Cardiac atrium fibroblast (primary cell): ENCODE data around the gene LYST.

DNA sequence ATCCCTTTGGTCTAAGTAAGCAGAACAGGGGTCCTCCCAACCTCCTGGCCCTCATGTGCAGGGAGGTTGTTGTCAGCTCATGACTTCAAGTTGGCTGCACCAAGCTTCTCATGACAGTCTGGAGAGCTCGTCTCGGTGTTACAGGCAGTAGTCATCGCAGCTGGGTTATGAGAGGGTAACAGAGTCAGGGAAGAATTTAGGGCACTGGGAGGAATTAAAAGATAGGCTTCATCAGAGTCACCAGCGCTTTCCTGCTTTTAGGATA, 92.6 kb upstream of the IRF2BP2 start:
- RAMPAGE, long total RNA, result no peak

GRCh38 chr1:234718873-234719428, 109.0 kb upstream of the IRF2BP2 start:
- RAMPAGE, long total RNA, result no peak

DNA sequence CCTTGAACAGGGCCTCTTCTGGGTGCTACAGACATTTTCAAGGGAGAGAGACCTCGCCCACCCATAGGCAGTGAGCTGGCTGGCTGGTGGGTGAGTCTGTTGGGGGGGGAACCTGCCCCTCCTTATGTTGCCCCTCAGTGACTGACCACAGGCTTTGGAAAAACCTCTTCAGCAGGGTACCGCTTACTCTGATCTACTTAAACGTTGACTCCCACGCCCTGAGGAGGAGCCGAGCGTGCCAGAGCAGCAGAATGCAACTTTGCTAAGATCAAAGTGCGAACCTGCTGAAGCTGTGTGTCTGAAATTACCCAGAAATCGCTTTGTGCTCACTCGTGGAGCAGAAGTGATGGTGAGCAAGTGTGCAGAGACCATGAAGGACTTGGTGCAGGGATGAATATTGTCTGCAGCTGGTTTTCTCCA, 158.7 kb upstream of the IRF2BP2 start:
- RAMPAGE, long total RNA, result no peak

DNA sequence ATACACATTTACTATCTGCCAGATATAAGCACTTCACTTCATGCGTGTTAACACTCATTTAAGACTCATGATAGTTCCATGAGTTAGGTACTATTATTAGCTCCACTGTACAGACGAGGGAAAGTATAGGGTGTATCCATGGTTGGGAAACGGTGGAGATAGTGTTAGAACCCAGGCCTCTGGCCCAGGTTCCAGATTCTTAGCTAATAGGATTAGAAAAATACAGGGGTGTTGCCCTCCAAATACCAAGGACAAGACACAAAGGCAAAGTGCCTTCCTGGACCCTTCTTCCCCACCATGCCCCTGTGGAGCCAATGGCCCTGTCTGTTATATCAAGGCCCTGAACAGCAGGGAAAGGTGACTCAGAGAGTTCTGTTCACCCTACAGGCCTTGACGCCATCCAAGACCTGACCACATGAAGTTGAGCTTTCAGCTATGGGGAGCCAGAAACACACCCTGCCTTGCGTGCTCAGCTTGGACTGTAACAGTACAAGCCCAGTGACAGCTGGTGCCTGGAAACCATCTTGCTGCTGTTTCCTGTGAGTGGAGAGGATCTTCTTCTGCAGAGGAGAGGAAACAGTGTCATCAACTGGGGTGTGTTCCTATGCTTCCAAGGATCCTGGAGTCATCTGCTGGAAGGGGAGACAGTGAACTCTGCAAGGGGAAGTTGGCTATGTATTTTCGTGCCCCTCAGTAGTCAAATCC, 164.9 kb upstream of the IRF2BP2 start:
- RAMPAGE, long total RNA, result no peak

DNA sequence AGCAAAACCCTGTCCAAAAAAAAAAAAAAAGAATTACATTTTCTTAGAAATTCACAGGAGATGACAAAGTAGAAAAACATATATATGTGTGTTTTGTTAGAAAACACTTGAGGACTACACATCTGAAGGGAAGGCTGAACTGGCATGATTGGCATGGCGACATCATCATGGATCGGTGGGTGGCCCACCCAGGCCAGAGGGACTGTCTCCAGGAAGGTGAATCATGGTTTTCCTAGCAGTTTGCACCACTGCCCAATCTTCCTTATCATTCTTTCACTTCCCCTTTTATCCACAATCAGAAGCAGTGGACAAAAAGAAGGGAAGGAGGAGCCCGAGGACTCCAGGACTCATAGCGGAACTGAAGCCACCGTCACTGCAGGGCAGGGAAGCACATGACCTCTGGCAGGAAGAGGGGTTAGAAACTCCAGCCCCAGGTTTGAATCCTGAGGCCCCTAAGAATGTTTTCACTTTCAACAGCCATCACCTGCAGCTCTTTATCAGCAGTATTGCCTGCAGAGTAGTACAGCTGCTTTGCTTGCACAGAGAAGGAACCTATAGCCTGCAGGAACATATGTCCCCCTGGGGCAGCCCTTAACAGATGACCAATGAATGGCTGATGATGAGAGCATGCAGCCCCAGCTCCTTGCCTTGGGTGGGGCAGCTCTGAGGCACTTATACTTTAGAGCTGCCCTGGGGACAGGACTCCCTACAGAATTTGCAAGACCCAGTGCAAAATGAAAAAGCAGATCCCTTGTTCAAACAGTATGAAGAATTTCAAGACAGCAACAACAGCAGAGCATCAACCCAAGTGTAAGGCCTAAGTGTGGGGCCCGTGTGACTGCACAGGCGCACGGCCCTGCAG, 241.6 kb upstream of the IRF2BP2 start:
- RAMPAGE, long total RNA, result no peak

DNA sequence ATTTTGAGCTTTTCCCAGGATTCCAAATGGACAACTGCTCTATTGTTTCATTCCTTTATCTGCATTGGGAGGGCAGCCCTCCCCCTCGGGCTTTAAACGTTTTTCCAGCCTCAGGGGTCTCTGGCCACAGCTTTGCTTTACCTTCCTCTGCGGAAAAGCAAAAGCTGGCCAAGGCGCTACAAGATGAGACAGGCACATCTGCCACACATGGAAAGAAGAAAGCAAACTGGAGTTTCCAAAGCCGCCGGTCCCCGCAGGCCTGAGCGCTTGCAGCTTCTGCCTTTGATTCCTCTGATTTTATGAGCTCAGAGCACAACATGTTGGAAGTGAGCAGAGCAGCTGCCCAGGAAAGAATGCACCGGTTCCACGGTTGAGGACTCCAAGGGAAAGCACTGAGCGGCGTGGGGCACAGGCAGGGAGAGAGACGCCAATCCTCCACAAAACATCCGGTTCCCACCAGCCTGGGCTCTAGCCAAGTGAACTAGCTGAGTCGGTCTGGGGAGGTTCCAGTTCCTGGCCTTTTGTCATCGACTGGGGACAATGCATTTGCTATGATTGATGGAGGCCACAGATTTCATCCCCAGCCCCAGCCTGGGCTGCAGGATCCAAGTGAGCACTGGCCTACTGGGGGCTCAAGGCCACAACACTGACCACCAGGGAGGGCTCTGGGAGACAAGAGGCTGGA, 252.9 kb upstream of the IRF2BP2 start:
- RAMPAGE, long total RNA, result no peak

DNA sequence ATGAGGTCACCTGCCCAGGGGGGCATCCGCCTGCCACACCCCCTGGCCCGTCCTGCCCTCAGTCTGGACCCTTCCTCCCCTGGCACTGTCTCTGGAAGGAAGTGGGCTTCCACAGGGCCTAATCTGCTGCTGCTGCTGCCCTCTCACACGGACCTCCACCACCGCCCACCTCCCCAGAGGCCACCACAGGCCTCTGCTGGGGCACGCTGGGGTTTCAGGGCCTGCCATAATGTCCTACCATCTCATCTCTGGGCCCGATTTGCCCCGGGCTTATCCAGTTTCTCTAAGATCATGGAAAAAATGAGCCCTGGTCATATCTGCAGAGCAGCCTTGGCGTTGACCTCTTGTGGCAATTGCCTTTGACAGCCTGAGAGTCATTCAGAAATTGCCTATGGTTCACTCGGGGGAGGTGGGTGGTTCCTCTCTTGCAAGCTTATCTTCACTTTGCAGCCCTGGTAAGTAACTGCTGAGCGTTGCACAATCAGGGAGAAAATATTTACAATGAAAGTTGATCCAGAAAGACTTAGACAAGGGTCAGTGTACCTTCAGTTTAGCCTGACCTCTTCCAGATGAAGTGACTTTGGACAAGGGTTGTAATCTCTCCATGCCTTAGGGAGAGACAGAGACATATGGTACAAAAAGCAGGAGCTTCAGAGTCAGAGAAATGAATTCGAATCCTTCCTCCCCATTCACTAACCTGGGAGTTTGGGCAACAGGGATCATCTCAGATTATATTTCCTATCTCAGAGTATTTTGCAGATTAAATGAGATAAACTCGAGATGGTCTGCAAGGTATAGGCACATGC, 252.4 kb downstream of the TOMM20 start:
- RAMPAGE, long total RNA, result no peak

DNA sequence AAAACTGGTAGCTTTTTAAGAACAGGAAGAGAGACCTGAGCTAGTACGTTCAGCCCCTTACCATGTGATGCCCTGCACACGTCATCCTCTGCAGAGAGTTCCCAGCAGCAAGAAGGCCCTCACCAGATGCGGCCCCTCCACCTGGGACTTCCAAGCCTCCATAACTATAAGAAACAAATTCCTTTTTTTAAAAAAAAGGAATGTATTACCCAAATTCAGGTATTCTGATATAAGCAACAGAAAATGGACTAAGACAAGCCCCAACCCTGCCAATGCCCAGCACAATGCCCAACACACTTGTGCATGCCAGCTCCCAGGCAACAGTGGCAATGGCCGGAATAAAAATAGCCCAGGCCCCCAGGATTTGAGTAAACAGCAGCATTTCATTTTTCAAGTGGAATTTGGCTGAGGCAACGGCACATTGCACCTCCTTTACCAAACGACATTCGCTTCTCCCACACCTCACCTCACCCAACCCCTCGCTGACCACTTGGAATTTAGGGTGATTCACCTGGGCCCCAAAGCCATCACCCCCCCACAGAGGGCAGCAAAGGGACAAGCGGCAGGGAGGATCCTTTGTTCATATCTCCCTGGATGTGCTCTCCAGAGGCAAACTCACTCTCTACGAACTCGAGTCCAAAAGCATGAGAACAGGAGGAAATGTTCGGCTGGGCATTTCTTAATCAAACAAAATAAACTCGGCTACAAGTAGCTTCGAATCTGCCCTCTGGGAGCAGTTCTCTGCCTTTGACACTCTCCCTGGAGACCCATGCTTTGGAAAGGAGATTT, 215.8 kb downstream of the TOMM20 start:
- RAMPAGE, long total RNA, result no peak

DNA sequence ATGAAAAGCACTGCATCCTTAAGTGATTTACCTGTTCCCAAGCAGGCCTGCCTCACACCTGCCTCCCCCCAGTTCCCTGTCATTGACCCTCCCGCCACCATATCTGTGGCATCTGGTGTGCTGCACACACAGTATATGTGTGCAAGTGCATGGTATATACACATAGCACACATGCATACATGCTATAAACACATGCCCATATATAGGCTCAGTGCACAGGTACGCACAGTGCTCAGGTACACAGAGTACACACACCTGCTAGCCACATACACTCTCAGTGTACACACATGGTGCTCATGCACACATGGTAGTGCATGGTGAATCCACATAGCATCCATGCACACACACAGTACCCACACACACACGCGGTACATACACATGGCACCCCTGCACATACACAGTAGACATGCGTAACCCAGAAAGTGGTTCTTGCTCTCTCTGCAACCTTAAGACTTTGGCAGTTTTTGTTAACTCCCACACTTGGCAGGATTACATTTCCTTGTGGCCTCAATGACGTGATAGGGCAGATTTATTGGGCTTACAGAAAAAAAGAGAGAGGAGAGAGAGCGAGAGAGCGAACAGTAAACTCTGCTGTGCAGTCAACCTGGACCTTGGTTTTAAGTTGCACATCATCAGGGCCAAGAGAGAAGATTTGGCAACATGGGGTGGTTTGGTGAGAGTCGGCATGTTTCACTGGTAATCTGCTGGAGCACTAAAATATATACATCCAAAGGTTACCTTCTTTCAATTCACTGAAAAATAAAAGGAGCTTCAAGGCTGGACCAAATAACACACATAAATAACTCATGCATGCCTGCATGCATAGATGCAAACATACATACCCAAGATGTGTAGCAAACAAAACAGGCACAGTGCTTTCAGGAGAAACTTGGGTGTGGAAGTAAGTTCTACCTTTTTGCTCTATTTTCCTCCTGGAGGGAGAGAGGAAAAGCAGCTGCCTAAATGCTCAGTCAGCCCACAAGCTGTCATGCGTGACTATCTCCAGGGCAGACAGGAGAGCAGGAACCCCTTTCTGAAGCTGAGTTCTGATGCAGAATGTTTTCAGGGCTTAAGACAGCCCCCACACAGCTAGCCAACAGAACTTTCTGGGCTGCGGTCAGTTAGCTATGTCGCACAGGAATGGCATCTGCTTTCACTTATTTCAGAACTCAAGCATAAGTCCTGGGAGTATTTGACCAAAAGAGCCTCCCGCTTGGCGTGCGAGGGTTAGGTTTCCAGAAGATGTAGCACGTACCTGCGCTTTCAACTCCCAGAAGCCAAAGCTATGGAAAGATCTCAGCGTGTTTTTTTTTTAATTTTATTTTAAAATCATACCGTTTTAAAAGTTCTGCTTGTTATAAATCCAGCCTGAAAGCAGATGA, 166.4 kb downstream of the TOMM20 start:
- RAMPAGE, long total RNA, result no peak

GRCh38 chr1:234963126-234964040, 165.3 kb downstream of the TOMM20 start:
- RAMPAGE, long total RNA, result no peak

GRCh38 chr1:234989888-234990653, 138.6 kb downstream of the TOMM20 start:
- RAMPAGE, long total RNA, result no peak

- RAMPAGE, long total RNA, result no peak
These were observed 66.1 kb downstream of the TOMM20 start for GRCh38 chr1:235062243-235063136.

DNA sequence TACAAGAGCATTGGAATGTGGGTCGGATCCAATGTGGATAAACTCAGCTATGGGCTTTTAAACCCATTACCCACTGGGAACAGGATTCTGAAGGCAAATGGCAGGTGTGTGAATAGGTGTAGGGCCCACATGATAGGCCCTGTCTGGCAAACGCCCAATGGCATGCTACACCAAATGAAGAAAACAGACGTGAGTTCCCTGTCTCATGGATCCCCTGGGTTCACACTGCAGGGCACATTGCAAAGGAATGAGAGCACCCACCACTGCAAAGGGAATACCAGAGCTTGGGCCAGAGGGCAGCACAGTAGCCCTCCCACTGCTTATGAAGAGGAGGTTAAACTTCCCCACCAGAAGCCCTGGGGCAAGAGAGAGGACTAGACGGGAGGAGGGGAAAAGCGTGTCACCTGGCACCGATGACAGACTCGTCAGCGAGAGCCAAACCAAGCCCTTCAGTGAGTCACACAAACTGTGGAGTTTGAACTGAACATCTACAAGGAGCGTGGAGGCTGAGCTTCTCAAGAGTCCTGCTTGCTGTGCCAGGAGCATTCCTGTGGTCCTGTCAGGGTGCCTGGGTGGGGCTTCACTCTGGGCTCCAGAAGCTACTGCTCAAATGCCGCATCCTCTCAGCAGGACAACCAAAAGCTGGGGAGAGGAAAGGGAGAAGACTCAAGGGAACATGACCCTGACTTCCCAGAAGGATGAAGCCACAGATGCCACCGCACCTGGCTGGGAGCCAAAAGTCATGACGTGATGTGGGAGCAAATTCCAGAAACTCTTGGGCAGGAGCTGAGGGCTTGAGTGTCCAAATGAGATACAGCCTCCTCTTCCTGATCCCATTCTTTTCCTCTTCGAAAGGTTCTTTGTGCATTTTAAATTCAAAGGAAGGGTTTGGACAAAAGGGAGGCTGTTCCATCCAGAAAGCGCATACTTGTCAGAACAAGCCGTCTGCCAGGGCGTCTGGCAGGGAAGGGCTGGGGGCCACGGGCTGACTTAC, 61.0 kb downstream of the TOMM20 start:
- RAMPAGE, long total RNA, result no peak

DNA sequence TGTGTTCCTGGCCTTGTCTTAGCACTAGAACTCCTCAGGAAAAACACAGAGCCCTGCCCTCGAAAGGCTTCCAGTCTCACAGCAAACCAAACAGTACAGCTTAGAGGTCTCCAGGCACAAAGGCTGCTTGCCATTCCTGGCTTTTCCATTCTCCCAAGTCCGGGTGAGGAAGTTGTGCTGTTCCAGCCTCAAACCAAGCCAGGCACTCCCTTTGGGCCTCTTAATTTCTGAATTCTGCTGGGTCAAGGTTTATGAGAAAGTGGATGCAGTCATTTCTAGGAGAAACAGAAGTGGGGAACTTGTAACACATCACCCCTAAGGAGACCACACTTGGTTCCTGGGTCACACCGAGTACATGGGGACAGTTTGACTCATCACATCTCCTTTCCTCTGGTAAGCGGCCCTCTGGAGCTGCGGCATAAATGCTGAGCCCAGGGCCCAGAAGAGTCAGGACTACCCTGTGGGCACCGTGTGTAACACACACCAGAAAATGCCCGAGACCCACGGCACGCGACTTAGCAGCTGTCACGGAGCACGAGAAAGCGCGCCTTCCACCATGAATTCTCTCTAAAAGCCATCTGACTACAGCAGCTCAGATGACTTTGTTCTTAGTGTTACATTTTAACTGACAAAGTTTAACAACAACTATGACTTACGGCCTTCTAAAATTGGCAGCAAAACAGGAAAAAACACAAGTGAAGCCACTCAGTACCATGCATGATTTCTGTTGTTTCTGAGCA, 51.1 kb downstream of the TOMM20 start:
- RAMPAGE, long total RNA, result no peak

- RAMPAGE, long total RNA, result no peak
These were observed 48.9 kb downstream of the TOMM20 start for GRCh38 chr1:235079380-235080492.

DNA sequence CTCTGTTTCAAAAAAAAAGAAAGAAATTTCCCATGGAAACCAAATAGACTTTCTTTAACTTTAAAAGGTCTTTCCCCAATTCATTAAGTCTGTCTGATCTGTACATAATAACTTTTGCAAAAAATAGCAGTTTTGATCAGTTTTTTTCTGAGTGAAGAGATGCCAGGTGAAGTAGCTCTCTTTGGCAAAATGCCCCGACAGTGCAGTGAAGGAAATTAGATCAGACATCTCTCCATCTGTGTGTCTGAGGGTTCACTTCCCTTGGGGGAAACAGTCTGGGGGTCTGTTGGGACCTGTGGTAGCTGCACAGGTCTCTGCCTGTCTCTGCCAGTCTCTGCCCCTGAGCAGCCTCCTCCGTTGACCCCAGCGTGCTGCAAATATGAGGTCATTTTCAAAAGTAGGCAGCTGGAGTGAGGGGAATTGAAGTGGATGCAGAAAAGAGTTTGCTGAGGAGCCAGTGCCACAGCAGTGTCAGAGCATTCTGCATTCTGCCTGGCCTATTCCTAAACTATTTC, 54.5 kb downstream of the TBCE start:
- RAMPAGE, long total RNA, result no peak

DNA sequence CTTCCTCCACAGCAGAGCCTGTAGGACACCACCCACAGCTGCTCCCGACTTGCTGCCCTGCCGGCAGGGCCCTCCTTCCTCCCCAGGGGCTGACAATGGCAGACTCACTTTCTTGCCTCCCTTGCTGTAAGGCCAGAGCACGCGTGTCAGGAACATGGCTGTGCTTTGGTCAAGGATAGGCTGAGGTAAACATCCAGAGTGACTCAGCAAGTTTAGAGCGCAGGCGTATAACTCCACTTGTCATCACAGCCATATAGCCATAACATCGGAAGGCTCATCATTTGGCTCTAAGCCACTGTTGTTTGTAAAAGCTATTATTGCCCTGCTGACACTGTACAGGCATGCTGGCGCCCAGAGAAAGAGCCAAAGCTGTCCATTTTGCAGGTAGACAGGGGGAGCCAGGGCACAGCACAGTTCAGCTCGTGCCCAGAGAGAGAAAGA, 60.7 kb downstream of the GNG4 start:
- RAMPAGE, long total RNA, result no peak

GRCh38 chr1:235648286-235648817, 1.2 kb downstream of the GNG4 start:
- RAMPAGE, long total RNA, result no peak

- RAMPAGE, long total RNA, result no peak
These were observed at the start of gene LYST for GRCh38 chr1:235866159-235867081. Gene LYST (minus strand): TSS chr1:235866906.

- RAMPAGE, long total RNA, result no peak
These were observed 16.7 kb upstream of the LYST start for GRCh38 chr1:235883158-235884006.